Bronchial epithelial cell (primary cell): ENCODE results near the gene MAN1A1.

- RRBS, 2 experiments = no CpG with 5 or more reads among the region's 10 CpGs
These were observed 1.4 kb downstream of the CALHM6 start for GRCh38 chr6:116462584-116462974.

DNA sequence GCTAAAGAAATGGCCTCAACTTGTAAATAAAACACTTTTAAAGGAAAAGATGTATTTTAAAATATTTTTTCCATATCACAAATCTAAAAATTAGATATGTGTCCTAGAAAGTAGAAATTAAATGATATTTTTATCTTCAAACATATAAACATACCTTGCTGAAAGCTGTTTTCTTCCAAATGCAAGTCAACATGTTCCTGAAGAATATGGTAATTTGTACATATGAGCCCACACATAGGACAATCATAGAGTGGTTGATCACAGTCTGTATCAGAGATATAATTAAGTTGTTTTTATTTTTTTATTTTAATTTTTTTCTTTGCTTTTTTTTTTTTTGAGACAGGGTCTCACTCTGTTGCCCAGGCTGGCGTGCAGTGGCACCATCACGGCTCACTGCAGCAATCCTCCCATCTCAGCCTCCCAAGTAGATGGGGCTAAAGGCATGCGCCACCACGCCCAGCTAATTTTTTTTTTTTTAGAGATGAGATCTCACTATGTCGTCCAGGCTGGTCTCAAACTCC lies 7.9 kb downstream of the ZUP1 start:
- RRBS, 2 experiments = no CpG with 5 or more reads among the region's 5 CpGs

GRCh38 chr6:117270635-117271202 lies 5.4 kb downstream of the VGLL2 start:
- RRBS, 2 experiments = no CpG with 5 or more reads among the region's 73 CpGs

DNA sequence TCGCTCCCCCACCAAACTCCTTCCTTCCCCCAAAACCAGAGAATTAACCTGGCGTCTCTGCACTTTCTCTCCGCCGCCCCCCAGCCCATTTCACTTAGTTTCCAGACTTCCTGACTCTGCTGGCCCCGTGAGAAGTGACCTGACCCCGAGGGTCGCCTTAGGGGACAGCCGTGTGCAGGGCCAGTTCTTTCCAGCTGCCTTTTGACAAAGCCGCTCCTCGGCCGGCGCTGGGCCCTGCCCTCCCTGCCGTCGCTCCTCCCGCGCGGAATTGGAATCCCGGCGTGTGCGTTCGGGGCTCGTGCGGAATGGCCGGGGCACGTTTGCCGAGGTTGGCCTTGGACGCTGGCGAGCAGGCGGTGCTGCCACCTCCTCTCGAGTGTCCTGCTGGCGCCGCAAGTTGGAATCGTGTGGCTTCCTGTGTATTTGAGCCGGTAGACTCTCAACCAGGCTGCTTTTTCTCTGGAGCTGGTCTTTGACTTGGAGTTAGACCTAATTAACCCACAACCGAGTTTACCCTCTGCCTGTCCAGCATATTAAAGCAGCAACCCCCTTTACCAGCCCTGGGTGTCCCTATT lies 716 bp downstream of the DCBLD1 start:
- RRBS, 2 experiments = 2% methylated on average over 8 to 12 of the region's 35 CpGs

DNA sequence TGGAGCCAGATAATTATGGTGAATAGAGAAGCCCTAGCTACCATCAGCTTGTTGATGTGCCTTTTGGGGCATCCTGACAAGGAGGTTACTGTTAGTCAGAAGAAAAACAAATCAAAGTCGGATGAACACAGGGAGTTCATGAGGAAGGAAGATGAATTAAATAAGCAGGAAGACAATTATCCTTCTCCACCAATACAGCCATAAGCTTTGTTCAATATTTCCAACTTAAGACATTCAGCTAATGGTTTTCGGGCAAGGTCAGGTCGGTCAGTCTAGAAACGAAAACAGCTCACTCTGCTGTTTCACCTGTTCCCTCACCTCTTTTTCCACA lies 163.7 kb upstream of the PLN start:
- RRBS, 2 experiments = no CpG with 5 or more reads among the region's 4 CpGs

DNA sequence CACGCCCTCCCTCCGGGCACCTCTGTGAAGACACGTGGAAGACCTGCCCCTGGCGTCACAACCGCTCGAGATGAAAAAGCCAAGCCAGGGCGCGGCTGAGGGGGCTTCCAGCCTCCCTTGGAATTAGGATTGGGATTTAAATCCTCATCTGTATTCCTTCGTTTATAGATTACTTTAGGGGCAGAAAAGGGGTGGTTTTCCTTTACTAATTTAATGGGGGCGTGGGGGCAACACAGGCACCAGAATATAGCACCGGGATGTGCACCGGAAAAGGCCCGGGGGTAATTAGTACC lies 436 bp upstream of the CEP85L start:
- RRBS, 2 experiments = no CpG with 5 or more reads among the region's 13 CpGs

DNA sequence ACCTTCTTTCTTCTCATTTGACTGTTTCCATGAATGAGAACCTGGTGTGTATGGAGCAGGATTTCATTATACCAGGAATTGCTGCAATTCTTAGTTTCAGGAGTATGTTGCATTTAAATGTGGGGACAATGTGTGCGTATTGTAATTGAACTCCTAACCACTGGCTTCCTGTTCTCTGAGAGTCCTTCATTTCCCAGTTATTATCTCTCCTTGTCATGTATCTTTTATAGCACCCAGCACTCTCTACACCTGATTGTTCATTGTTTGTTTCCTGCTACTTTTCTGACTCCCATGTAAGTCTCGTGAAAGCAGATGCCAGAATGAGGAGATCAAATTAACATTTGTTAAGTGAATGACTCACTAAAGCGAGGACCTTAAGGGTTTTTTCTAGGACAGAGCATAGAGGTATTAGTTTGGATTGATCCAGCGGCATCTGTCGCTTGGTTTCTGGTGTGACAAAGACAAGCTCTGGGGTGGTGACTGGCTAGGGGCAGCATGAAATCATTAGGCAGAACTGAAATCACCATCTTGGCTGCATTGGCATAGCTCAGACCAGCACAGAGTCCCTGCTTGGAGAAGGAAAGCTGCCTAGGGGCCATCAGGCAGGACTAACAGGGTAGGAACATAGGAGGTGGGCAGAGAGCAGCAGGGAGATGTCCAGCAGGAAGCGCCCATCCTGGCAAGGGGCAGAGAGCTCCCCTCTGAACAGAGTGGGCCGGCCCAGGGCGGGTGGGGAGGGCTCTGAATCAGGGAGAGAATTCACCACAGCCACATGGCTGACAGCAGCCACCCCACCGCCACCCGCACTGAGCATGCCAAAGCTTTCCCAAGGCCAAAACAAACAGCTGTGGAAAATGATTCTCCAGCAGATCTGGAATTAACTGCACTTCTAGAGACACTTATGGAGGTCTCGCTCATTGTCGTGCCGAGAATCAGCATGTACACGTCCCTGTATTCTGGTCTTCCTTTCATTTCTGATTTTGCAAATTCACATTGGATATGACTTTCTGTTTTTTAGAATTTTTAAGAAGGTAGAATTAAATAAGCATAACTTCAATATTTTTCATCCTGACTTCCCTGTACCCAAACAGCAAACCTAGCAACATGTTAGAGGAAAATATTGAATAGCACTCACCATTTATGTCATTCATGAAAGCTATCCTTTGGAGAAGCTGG lies 97.2 kb upstream of the CEP85L start:
- RRBS, 2 experiments = no CpG with 5 or more reads among the region's 14 CpGs

DNA sequence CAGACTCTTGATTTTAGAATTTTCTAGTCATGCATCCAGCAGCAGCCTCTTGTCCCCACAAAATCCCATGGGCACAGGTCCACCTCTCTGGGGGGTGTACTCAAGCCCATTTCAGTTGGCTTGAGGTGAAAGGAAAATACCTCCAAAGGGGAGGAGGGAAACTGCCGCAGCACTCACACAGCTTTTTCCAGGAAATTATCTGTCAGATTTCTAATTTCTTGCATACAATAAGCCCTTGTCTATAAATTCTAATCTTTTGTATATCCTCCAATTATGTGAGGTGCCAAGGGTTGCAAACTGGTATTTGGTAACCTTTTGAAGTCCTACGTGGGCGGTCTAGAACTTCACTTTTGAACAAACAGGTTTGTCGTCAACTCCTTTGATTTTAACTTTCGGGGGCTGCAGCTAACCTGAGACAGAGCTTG lies 104.7 kb upstream of the CEP85L start:
- RRBS, 2 experiments = no CpG with 5 or more reads among the region's 5 CpGs

DNA sequence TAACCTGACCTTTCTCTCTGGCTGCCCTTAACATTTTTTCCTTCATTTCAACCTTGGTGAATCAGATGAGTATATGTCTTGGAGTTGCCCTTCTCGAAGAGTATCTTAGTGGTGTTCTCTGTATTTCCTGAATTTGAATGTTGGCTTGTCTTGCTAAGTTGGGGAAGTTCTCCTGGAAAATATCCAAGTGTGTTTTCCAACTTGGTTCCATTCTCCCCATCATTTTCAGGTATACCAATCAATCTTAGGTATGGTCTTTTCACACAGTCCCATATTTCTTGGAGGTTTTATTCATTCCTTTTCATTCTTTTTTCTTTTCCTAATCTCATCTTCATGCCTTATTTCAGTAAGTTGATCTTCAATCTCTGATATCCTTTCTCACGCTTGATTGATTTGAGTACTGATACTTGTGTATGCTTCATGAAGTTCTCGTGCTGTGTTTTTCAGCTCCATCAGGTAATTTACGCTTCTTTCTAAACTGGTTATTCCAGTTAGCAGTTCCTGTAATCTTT lies 72.4 kb upstream of the ASF1A start:
- RRBS, 2 experiments = no CpG with 5 or more reads among the region's 4 CpGs

DNA sequence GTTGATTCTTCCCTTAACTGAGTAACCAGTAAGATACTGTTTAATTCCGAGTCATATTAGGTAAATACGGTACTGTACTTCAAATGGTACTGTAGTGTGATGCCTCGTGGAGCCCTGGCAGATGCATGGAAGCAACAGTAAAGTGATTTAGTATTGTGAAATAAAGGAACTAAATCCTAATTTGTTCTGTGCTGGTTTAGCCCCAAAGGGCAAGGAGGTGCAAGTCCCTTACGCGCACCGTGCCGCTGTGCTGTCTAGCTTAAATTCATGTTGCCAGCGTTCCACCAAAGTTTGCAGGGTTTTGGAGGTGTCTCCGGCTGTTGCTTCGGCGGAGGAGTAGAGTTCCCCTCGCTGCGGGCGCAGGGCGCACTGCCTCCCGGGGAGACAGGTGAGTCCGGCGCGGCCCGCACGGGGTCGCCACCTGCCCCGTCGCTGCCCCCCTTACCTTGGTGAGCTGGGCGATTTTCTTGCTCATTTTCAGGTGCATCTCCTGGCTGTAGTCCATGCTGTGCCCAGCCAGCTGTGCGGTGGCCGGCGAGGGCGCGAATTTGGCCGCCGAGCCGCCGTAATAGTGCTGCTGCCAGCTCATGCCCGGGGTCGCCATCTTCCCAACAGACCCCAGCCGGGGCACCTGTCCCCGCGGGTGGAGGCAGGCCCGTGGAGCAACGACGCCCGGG lies 630 bp downstream of the FAM184A start:
- RRBS, 2 experiments = under 1 to 2% methylated on average over 24 of the region's 43 CpGs

GRCh38 chr6:119137323-119137863 lies 58.9 kb upstream of the FAM184A start:
- RRBS, 2 experiments = no CpG with 5 or more reads among the region's 2 CpGs

DNA sequence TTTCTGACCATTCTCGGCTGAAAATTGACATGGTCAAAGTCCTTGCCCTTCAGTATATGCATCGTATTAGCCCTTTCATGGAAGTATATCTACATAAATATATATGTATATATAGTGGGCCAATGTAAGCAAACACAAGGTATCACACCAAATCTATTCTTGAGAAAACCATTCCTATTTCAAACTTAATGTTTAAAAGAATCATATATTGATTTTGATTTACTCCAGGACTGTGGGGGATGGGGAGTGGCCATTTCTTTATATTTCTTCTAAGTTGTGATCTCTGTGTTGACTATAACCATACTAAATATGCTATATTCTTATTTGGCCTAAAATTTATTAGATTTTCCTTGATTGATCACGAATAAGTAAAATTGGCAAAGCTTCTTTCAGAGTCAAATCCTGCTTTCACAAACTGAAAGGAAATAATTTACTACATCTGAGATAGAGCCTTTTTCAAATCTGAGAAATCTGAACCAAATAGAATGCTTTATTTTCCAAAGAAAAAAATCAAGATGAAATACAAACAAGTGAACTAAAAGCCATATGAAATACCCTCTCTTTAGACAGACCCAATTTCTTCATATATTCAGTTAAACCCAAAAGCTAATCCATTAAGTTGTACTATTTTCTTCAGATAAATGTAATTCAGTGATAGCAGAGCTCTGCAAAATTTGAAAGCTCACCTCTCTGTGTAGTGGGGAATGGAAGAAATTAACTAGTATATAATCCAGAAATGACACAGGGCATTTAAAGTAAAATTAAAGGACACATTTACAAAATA lies 100.1 kb upstream of the FAM184A start:
- RRBS, 2 experiments = no CpG with 5 or more reads among the region's 3 CpGs

DNA sequence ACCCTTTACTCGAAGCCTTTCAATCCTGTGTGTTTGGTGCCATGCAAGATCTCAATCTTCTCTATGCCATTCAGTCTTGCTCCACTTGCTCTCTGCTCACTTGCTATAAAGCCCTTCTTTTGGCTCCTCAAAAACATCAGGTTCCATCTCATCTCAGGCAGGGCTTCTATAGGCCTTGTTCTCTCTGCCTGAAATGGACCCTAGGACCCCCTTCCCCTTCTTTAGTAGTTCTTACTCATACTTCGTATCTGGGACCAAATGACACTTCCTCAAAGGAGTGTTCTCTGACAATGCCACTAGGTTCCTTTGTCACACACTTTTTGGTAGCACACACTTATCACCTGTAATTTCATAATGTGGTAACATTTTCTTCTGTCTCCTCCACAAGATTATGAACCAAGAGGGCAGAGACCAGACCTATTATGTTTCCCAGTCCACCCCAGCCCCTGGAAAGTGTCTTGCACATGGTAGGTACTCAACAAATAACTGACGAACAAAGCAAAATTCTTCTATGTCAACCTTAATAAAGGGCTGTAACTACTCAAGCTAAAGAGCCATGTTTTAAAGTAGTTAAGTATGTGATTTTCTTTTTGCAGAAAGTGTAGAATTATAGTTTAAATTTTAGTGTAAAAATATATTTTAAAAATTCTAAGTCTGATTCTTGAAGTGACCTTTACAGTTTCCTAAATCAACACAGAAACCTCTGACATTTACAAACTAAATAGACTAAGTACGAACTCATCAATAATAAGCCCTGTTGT lies 116.9 kb upstream of the FAM184A start:
- RRBS, 2 experiments = no CpG with 5 or more reads among the region's 4 CpGs

DNA sequence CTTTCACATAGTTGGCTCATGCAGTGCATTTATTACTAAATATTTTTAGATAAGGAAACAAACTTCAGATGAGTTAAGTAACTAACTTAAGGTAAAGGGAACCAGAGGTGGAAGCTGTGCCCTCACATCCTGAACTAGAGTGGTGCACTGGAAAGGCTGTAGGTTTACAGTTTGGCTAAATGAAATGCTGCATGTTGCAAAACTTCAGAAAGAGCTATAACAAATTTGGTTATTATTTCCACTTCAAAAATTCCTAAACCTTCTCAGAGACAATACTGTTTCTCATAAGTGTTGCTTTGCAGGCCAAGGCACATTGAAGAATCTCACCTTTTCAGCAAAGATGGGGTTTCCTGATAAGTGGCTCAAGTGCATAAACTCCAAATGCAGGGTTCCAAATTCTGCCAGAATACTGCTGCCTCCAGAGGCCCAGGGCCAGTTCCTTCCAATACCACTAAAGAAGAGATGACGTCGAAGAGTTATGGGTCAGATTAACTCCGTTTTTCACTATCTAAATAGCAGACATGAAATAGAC lies 126.0 kb upstream of the FAM184A start:
- RRBS, 2 experiments = no CpG with 5 or more reads among the region's 3 CpGs

GRCh38 chr6:119290501-119290898 lies 59.1 kb downstream of the MAN1A1 start:
- RRBS, 2 experiments = no CpG with 5 or more reads among the region's 2 CpGs

DNA sequence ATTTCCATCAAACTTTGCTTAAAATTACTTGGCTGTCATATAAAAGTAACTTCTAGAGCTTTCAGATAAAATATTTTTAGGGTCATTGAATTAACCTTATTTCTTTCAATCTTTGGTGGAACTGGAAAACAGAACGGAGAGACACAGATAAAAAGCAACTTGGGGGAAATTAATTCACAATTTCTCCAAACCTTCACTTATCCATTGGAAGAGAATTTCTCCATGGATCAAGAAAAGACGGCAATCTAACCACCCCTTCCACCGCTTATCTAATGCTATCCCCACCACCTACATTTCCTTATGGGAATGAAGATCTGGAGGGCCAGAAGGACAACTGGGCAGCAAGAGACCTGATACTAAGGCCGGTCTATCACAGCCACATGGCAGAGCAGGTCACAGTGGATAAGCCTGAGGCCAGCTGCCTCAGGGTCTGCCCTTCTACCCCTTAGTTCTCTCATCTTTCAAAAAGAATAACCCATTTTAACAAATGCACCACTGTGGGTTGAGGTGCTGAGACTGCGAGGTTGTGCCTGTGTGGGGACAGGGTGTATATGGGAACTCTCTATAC lies 37.2 kb downstream of the MAN1A1 start:
- RRBS, 2 experiments = no CpG with 5 or more reads among the region's 5 CpGs

- RRBS, 2 experiments = no CpG with 5 or more reads among the region's 8 CpGs
These were observed 3.0 kb downstream of the MAN1A1 start for GRCh38 chr6:119346382-119347071.

- RRBS, 2 experiments = no CpG with 5 or more reads among the region's 1 CpG
These were observed 2.6 kb downstream of the MAN1A1 start for GRCh38 chr6:119347072-119347329.

DNA sequence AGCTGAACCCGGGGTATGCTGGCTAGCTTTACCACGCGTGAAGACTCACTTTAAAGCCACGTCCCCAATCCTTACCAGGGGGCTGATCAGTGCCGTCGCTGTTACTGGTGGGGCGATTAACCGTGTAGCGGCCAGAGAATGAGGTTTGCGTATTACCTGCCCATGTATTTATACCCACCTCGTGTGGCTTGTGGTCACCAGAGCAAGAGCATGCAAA lies 1.6 kb downstream of the MAN1A1 start:
- RRBS, 2 experiments = no CpG with 5 or more reads among the region's 11 CpGs

GRCh38 chr6:119349205-119350051 lies at the start of gene MAN1A1:
Gene MAN1A1, minus strand, starts transcription at chr6:119349761.
- RRBS, 2 experiments = under 1 to 1% methylated on average over 18 to 20 of the region's 102 CpGs